ENCODE measurements around the gene SNAPC1.

DNA sequence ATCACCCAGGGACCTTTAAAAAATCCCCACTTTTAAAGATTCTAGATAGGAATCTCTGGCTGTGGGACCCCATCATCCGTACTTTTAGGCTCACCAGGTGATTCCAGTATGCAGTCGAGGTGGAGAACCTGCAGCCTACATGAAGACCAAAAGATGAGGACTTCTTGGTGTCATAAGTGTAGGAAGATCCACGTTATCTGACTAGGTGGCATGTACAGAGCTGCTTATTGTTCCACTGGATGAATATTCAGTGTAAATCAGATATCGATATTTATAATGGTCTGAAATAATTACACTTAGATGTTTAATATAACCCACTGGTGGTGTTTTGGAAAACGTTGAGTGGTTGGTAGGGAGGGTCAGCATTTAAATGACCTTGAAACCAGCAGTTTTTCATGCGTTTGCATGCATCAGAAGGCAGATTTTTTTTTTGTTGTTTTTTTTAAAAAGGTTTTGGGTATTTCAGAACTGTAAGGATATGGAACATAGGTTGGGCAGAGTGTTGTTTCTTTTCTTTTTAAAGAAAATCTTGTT lies 2.7 kb downstream of the PRKCH start:
- RRBS: no CpG with 5 or more reads among the region's 6 CpGs

GRCh38 chr14:61341190-61341668 lies 19.9 kb downstream of the PRKCH start:
- RRBS: no CpG with 5 or more reads among the region's 1 CpG

DNA sequence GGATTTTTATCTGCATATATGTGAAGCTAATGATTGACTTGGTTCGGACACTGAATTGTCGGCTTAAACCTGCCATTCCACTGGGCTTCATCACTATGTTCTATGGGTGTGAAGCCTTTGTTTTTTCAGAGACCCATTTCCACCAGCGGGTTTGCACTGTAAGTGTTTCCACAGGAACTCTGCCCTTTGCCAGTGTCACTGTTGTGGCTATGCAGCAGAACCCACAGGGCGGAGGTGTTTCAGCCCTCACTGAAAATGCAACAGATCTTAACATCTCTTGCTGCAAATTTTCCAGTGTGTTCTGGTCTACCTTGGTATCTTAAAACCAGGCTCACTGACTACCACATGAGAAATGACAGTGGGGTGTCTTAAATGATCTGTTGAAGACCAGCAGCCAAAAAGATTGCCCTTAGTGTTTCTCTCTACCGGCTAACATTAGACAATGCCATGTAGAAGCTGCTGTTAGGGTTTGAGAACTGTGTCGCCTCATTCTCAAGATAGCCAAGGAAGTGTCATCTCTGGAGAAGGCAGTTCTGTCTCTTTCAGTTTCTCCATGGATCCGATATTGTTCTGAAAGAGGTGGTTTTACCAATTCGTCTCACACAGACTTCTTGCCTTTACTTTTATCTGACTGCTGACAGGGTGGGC lies 21.2 kb downstream of the PRKCH start:
- RRBS: no CpG with 5 or more reads among the region's 8 CpGs

DNA sequence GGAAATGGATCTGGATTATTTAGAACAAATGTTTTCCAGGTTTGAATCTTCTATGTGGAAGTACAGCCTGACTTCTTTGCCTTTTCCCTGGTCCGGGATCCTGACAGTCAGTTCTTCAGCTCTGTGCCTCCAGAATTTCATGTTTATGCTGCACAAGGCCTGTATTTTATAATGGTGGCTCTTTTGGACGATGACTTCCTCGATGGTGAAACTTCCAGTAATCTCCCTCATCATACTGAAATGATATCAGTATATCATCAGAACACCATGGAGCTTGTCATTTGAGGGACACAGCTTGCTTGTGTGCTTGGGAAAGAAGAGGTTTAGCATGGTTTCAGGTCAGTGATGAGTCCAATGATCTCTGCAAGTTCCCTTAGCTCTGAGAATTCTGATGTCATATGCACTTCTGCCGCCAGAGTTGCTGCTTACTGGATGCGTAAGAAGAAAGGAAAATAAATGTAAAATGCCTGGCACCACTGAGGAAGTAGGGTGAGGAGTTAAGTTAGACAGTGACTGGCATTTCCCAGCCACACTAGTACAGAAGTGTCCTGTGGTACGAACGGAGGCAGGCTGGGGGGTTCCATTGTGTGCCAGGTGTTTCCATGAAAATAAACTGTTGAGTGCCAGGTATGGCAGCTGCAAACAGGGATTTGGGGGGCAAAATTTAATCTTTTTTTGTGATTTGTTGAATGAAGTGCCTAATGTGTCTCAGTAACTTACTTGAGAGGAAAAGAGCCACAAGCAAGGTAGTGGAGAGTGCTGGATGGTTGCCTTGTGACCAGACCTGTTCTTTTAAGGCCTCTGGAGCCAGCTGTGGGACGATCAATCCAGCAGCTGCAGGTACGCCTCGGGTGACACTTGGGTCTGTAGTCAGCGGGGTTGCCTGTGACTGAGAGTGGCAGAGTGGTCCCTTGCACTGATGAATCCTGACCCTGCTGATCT lies 22.7 kb downstream of the PRKCH start:
- RRBS: no CpG with 5 or more reads among the region's 11 CpGs

DNA sequence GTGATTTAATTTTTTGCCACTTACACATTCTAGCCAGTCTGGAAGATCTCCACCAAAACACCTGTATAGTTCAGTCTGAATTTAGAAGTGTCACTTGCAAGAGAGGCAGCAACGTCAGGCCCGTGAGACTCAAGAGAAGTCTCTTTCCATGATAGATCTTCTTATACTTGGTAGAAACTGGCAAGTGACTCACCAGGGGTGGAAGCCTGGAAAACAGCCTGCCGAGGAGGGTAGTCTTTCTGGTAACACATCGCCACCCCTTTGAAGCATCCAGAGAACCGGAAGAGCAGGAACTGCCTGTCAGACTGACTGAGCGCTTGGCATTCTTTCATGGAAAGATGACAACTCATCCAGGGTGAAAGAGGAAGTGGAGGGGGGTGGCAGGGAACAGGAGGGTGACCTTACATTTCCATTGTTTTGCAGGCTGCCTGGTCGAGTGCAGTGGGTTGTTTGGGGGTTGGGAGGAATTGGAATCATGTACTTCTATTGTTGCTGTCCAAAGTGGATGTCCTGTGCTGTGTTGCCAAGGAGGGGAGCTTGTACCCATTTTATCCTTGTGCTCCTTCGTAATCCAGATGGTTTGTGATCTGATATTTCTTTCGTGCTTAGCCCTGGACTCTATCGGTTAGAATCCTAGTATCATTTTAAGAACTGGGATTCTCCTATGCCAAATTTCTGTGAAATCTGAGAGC lies 34.5 kb downstream of the PRKCH start:
- RRBS: no CpG with 5 or more reads among the region's 10 CpGs

DNA sequence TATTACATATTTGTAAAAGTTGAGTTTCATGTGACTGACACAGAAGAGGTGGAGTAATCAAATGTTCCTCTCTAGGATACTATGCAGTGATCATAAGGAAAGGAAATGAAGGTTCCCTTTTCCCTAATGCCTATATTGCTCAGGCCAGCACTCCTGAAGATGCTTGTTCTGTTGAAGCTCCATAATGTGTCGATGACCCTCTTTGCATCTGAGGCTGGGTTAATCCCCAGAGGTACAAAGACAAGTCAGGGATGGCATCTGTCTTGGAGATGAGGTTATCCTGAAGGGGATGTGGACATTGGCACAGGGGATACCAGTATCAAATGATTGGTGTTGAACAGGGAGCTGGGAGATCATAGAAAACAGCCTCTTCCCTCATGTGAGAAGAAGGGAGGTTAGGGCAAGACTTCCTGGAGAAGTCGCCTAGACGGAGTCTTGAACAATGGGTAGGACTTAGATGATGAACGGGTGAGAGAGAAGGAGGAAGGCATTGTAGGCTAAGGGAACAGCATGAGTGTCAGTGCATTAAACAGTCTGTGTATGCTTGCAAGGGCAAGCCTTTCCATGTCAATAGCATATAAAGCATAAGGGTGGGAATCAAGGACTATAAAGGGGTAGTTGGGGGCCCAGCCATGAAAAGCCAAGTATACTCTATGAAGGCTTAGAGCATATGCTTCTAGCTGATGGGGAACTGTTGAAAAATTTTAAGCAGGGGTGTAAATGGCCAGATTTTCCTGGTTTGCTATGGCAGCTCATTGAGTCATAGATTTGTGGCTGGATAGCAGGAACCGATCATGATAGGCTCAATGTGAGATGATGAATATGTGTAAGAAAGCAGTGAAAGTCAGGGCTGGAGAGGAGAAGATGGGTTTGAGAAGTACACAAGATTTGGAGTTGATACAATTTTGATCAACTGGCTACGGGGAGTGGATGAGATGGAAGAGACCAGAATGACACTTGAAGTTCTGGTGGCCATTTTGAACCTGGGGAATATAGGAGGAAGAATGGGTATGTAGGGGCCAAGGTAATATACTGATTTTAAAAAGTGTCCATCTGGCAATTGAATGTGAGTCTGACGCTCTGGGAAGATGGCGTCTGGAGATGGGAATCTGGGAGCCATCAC lies 41.5 kb downstream of the PRKCH start:
- RRBS: no CpG with 5 or more reads among the region's 8 CpGs

GRCh38 chr14:61403430-61403738 lies 82.0 kb downstream of the PRKCH start:
- RRBS: no CpG with 5 or more reads among the region's 1 CpG

GRCh38 chr14:61435090-61435539 lies 113.7 kb downstream of the PRKCH start:
- RRBS: no CpG with 5 or more reads among the region's 8 CpGs

DNA sequence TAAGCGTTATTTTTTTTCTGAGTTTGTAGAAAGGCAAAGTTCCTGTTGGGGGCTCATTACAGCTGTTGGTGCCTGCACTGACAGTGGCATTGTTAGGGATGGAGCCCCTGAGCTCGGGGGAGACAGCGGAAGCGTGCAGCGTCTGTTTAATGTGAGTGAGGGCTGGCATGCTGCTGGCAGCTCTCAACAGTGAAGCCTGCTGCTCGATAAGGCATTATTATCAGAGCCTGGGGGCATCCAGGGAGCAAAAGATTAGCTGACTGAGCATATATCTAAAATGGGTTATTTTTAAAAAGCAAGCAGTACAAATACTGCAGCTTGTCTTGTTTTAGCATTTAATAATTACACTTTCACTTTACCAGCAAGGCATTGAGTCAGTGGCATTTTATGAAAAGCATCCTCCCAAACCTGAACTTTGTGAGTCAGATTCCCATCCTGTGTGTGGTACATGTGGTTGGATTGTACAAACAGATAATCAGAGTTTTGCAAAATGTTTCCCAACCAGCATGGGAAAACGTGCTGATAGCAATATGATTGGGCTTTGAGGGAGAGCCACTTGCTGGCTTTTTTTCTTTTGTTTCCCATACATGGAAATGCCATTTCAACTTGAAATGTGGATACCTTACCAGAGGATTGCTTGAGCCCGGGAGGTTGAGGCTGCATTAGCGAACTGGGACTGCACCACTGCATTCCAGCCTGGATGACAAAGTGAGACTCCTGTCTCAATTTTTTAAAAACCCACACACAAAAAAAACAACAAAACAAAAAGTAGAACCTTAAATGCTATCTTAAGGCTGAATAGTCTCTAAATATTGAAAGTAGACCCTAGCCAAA lies 150.8 kb downstream of the PRKCH start:
- RRBS: no CpG with 5 or more reads among the region's 9 CpGs

GRCh38 chr14:61476292-61477367 lies 155.3 kb downstream of the PRKCH start:
- RRBS: no CpG with 5 or more reads among the region's 7 CpGs

GRCh38 chr14:61491431-61492616 lies 170.4 kb downstream of the PRKCH start:
- RRBS: no CpG with 5 or more reads among the region's 10 CpGs

- RRBS: no CpG with 5 or more reads among the region's 8 CpGs
Observed at GRCh38 chr14:61511427-61511989, 183.8 kb upstream of the HIF1A start.

DNA sequence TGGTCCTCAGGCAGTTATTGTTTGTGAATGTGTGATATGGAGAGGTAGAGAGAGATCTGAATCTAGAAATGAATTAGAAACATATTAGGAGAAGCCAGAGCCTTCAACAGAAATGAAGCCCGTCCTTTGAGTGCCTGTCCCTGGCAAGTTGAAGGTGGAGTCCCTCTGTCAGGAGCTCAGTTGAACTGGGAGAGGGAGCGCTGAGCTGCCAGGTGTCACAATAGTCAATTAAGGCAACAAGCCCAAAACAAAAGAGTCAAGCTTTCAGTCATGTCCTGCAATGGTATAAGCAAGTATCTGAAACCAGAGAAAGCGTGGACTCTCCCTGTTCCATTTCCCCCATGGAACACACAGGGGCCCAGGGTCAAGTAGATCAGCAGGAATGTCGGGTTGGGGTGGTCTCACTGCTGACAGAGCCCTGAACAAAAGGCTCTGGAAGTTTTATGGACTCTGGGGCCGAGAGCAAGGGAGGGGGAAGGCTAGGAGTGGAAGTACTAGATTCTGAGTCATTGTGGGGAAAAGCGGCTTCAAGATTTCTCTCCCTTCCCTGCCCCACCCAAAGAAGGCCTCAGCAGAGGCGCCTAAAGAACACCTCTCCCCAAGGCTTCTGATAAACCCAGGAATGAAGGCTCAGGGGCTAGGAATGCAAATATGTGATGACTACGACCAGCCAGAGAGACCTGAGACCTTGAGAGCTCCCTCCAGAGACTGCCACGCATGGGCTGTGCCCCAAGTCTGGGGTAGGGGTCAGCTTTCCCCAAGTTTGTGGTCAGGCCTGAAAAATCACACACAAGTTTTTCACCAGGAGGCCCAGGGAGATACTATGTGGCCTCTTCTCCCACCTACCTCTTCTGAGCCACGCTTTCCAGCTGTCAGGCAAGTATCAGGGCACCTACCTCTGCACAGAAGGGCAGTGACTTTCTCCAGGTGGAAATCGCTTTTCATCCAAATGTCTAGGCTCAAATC lies 130.8 kb upstream of the HIF1A start:
- RRBS: no CpG with 5 or more reads among the region's 11 CpGs

DNA sequence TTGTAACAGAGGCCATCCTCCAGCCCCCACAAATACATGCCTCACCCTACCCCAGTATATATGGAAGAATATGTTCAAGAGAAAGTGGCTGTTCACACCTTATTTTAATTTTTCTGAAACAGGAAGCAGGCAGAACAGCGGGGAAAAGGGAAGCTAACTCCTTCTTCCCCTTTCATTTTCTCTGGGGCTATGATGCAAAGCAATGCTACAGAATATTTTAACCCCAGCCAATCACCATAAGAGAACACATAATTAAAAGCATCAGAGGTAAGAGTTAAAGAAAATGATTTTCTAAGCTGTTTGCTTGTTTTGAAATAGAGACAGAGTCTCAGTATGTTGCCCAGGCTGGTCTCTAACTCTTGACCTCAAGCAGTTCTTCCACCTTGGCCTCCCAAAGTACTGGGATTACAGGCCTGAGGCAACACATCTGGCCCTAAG lies 31.6 kb upstream of the HIF1A start:
- RRBS: no CpG with 5 or more reads among the region's 1 CpG

DNA sequence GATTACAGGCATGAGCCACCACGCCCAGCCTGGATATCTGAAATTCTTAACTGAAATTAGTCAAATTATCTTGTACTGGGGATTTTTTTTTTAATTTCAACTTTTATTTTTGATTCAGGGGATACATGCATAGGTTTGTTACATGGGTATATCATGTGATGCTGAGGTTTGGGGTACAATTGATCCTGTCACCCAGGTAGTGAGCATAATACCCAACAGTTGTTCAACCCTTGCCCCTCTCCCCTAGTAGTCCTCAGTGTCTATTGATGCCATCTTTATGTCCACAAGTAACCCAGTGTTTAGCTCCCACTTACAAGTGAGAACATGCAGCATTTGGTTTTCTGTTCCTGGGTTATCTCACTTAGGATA lies 26.0 kb upstream of the SNAPC1 start:
- RRBS: no CpG with 5 or more reads among the region's 1 CpG

GRCh38 chr14:61738659-61739325 lies 23.4 kb upstream of the SNAPC1 start:
- RRBS: no CpG with 5 or more reads among the region's 3 CpGs

DNA sequence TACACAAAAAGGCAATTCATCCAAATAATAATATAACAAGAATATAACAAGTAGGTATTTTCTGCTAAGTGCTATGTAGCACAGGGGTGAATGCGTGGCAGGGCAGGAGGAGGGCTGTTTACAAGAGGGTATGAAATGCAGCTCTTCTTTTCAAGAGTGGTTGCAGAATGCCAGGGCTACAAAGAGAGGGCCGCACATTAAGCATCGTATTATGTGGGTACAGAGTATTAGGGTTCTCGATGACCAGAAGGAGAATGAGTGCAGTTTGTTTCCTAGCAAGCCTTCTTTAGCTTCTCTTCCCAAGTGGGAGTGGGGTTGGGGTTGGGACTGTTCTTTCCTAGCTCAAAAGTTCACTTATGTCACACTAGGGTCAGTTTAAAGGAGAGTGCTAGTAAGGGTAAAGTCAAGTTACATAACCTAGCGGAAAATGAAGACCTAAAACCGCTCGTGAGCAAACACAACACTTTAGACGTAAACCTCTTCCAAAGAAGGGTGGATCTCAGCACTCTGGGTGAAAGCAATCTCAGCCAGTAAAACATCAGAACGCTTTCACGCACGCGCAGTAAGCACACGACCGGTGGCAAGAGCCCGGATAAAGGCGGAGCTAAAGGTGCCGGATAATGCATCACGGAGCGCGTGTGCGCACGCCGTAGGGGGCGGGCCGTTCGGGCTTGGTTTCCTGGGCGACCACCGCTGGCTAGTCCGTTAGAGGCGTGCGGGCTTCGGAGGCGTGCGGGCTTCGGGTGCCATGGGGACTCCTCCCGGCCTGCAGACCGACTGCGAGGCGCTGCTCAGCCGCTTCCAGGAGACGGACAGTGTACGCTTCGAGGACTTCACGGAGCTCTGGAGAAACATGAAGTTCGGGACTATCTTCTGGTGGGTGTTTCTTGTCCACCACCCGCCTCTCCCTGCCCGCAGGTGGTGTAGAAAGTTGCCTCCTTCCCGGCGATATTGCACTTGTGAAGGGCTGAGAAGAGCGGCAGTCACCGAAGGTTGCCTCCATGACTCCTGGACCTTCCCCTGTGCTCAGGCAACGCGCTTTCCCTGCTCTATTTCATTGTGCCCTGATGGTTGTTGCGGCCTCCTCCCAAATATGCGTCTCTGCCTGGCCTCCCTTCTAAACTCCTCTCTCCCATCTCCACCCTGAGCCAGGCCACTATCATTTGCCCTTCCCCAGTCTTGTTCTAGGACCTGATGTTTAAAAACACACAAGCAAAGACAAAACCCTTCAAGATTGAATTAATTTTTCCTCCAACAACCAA lies at the start of gene SNAPC1:
Gene SNAPC1 (plus strand): TSS at position 708 of the 1,262 bp plus-strand sequence.
- RRBS: no CpG with 5 or more reads among the region's 55 CpGs

DNA sequence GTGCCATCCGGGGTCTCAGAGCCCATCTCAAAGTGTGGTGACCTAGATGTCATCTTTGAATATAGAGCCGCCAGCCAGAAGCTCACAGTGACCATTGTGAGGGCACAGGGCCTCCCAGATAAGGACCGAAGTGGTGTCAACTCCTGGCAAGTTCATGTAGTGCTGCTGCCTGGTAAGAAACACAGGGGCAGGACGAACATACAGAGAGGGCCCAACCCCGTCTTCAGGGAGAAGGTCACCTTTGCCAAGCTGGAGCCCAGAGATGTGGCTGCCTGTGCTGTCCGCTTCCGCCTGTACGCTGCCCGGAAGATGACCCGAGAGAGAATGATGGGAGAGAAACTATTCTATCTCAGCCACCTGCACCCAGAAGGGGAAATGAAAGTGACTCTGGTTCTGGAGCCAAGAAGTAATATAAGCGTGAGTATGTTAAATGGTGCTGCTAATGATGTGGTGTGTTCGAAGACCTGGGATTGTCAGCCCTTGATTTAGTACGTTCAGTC lies 268.4 kb downstream of the SYT16 start:
- RRBS: no CpG with 5 or more reads among the region's 13 CpGs

DNA sequence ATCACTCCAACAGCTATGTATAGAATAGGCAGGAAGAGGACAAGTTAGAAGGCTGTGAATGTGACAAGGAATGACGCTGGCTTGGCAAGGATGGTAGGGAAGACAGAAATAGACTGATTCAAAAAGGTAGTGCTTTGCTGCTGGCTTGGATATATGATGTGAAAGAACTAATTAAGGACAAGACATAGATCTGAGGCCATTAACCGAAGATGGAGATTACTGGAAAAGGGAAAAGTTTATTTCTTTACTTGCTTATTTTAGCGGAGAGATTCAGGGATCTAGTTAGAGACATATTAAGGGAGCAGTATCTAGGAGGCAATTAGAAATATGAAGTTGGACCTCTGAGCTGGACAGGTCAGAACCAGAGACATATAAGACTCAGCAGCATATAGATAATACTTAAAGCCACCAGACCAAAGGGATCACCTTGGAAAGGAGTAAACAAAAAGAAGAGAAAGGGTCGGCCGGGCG lies 105.3 kb upstream of the GPHB5 start:
- RRBS: no CpG with 5 or more reads among the region's 6 CpGs

GRCh38 chr14:63515066-63515372 lies 28.2 kb downstream of the PPP2R5E start:
- RRBS: no CpG with 5 or more reads among the region's 4 CpGs

Measured in epithelial cell of prostate (primary cell).